Measurements from ENCODE around the gene ATP1B2.

DNA sequence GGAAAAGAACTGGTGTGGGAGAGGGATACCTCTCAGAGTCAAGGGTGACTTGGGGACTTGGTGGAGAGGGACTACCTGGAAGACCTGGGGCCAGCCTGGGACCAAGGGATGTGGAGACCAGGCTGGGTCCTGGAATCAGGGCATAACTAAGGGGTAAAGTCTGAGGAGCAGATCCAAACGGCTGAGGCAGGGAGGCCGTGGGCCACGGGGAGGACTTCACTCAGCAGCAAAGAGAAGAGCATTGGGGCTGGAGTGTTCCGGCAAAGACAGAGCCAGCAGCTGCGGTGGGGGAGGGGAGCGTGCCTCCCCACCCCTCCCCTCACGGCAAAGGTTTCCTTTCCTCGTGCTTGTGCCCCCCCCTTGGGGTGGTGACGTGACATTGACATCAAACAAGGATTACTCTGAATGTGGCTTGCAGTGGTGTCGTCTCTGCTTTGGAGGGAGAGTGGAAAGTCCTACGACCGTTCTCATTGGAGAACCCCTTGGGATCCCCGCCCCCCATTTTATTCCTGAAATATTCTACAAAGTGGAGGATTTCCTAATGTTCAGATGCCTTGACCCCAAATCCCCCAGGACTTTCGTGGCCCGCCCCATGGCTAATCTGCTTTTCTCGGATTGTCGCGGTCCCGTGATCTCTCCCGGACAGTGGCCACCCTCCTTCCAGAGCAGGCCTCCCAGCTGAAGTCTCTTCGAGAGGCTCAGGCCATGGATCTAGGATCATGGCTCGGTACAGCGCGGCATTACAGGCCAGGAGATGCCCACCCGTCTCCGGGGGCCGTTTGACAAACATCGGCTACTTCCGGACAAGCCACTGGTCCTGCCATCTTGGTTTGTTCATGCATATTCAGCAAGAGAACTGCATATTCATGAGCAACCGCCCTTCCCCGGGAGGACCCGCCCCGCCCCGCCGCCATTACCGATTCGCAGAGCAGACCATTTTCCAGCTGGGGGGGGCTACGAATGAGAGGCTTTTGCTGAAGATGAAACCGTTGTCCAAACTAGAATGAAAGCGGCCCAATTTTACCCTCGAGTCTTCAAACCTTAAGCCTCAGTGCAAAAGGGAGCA is 2.2 kb downstream of the SLC35G6 start:
- RRBS, result 2% methylated on average over 7 of the region's 41 CpGs

DNA sequence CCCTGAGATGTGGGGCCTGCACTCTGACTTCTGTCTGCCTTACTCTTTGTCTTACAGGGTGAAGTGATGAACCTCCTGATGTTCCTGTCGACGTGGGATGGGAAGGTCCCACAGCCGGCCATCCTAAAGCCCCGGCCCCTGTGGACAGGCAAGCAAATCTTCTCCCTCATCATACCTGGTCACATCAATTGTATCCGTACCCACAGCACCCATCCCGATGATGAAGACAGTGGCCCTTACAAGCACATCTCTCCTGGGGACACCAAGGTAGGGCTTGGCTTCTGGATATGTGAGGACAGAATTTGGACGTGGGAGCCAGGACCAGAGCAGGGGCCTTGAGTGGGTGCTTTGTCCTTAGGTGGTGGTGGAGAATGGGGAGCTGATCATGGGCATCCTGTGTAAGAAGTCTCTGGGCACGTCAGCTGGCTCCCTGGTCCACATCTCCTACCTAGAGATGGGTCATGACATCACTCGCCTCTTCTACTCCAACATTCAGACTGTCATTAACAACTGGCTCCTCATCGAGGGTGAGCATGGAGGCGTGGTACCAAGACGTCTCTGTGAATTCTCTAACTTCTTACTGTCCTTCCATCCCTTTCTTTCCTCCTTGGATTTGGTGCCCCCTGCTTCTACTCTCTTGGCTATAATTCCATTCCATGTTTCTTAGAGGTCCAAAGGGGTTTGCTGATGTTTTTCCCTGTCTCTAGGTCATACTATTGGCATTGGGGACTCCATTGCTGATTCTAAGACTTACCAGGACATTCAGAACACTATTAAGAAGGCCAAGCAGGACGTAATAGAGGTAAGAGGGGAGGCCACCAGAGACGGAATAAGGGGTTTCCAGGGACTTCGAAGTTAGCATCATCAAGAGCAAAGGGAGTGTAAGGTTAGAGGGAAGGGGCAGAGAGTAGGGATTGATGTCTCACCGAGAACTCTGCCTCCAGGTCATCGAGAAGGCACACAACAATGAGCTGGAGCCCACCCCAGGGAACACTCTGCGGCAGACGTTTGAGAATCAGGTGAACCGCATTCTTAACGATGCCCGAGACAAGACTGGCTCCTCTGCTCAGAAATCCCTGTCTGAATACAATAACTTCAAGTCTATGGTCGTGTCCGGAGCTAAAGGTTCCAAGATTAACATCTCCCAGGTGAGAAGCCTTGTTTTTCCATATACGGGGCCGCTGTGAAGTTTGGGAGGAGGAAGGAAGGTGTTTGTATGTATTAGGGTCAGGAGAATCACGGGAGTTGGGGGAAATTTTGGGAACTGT is 19.8 kb downstream of the SLC35G6 start:
- RRBS, result no CpG with 5 or more reads among the region's 27 CpGs

DNA sequence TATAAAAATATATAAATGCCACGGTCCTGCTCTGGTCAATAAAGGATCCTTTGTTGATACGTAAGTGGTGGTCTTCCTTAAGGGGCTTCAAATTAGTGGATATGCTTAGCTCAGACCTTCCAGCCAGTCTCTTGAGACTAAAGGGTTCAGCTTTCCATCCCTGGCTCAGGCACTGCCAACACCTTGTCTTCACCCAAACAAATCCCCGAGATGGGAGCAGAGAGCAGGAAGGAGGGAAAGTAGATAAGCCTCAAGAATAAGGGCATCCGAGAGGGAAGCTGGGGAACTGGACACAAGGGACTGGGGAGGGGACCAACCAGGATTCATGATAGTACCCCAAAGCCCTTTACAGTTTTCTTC is 739 bp upstream of the EIF4A1 start:
- RRBS, result no CpG with 5 or more reads among the region's 4 CpGs

DNA sequence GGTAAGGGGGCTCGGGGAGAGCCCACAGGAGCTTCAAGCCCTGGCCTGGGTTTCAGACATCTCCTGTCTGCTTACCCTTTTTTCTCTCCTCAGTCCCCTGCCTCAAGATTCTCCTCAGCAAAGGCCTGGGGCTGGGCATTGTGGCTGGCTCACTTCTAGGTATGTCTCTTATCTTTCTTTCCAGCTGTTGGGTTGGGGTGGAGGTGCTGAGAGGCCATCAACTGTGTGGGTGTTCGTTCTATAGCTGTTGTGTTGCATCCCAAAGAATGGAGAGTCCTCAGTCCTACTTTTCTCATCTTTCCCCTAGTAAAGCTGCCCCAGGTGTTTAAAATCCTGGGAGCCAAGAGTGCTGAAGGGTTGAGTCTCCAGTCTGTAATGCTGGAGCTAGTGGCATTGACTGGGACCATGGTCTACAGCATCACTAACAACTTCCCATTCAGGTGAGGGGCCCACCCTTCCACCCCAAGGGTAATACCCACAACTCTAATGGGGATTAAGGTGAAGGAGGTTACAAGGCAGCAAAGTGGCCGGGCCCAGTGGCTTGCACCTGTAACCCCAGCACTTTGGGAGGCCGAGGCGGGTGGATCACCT is 2.1 kb downstream of the MPDU1 start:
- RRBS, result no CpG with 5 or more reads among the region's 5 CpGs

DNA sequence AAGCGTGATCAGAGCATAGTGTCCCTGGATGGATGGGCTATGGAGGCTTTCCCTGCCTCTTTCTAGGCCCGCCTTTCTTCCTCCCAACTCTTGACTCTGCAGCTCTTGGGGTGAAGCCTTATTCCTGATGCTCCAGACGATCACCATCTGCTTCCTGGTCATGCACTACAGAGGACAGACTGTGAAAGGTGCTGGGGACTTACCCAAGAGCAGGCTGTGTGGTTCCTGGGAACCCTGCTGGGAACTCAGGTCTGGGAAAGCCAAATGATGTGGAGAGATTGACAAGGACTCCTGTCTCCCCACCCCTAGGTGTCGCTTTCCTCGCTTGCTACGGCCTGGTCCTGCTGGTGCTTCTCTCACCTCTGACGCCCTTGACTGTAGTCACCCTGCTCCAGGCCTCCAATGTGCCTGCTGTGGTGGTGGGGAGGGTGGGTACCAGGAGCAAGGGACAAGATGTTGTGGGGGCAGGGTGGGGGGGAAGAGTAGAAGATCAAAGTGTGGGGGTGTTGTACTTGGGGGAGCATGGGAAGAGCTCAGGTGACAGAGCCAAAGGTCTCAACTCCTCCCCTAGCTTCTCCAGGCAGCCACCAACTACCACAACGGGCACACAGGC is 3.0 kb downstream of the MPDU1 start:
- RRBS, result no CpG with 5 or more reads among the region's 8 CpGs

DNA sequence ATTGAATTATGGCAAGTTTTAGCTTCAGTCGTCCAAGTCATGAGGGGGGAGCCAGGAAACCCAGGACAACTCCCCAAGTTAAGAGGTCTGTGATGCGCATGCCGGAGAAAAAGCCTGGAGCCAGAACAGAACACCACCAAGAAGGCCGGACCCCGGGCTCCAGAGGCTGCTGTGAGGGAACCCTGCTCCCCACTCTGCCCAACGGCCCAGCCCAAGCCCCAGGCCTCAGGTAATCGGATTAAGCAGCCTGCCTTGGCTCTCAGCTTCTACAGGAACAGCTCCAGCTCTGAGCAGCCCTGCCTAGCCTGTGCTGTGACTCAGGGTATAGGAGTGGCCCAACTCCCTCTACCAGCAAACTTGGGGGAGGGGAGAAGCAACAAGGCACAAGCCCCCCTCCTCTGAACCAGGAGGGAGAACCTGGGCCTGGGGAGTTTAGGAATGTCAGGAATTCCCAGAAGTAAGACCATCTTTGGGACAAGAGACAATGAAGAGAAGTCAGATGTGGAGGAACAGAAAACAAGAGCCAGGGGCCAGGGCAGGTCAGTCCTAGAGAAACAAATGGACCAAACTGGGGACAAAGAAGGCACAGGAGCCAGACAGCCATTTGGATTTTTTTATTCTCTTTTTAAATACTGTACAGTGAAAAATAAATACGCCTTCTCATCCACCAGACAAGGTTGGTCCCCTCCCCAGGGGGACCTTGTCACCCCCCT is 893 bp upstream of the SOX15 start:
- RRBS, result 100% methylated on average over 1 of the region's 8 CpGs

- RRBS, result no CpG with 5 or more reads among the region's 7 CpGs
Measured at GRCh38 chr17:7591419-7591997, 1.6 kb upstream of the SOX15 start.

DNA sequence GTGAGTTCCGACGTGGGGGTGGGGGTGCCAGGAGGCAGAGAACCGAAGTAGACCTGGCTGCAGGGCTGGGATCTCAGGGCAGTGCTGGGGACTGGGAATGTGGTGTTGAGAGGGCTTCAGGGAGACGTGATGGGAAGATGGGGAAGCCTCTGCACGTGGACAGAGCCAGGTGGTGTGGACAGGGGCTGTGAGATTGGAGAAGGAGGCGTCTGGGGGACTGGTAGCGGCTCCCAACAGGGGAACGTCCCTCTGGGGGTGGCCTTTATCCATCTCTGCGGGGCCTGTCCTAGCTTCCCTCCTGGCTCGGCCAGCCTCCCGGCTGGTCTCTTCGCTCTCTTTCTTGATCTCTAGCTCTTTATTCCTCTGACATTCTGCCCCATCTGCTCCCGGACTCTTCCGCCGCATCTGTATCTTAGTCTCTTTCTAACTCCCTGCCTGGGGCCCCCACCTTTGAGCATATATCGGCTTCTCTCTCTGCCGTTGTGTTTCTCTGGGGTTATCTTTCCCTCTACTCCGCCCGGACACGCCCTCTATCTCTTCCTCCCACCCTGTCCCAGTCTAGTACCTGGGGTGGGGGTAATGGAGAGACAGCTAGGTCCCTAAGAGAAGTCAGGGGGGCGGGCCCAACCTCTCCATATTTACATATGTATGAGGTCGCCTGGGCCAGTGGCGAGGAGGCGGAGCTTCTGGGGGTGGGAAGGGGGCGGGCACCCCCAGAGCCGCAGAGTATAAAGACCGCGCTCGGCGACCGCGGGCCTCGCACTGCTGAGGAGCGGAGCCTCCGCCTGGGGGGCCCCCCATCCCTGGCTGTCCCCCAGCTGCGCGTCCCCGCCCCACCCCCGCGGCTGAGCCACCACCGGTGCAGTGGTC is at the start of gene ATP1B2:
ATP1B2 (plus strand) TSS at position 760 of the 870 bp plus-strand sequence.
- RRBS, result 57% methylated on average over 5 of the region's 41 CpGs

- RRBS, result no CpG with 5 or more reads among the region's 4 CpGs
Measured at GRCh38 chr17:7678200-7678440, 9.2 kb downstream of the TP53 start.

DNA sequence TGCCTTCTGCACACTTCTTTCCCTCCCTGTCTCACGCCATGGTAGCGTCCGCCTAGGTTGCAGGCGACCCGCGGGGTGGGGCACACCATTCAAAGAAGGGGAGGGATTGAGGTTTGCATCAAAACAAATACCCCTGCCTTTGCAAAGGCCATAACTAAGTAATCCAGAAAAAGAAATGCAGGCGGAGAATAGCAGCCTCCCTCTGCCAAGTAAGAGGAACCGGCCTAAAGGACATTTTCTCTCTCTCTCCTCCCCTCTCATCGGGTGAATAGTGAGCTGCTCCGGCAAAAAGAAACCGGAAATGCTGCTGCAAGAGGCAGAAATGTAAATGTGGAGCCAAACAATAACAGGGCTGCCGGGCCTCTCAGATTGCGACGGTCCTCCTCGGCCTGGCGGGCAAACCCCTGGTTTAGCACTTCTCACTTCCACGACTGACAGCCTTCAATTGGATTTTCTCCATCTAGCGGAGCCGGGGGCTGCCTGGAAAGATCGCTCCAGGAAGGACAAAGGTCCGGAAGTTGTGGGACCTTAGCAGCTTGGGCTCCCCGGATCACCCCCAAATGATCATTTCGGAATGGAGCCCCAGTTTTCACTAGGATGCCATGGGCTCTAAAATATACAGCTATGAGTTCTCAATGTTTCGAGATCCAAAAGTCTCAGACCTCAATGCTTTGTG is 790 bp downstream of the TP53 start:
- RRBS, result under 1% methylated on average over 9 of the region's 24 CpGs

DNA sequence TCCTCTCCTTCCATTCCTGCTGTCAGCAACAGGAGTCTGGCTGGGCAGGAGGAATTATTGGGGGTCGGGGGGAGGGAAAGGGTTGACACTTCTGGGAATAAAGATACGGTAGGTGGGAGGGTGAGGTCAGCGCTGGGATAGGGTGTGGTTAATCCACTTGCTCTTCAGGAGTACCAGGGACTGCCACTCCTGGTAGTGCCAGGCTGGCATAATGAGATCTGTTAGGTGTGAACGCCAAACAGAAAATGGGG is 1.1 kb upstream of the DNAH2 start:
- RRBS, result no CpG with 5 or more reads among the region's 4 CpGs

GRCh38 chr17:7834841-7835281 is 844 bp downstream of the KDM6B start:
- RRBS, result 2% methylated on average over 4 of the region's 33 CpGs

DNA sequence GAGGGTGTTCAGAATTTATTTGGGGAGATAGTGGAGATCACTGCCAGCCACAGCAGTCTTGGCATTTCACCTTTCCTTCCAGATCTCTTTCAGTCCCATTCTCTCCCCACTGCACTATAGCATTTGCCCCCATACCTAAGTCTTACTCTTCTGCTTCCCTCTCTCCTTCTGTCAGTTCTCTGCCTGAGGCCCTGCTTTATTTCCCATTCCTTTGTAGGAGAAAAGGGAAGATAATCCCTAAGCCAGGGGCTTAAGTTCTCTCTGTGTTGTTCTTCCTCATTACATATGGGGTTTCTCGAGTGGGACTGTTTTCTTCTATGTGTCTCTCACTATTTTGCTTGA is 6.4 kb downstream of the KDM6B start:
- RRBS, result no CpG with 5 or more reads among the region's 1 CpG

GRCh38 chr17:7842136-7842489 is 8.1 kb downstream of the KDM6B start:
- RRBS, result no CpG with 5 or more reads among the region's 25 CpGs

DNA sequence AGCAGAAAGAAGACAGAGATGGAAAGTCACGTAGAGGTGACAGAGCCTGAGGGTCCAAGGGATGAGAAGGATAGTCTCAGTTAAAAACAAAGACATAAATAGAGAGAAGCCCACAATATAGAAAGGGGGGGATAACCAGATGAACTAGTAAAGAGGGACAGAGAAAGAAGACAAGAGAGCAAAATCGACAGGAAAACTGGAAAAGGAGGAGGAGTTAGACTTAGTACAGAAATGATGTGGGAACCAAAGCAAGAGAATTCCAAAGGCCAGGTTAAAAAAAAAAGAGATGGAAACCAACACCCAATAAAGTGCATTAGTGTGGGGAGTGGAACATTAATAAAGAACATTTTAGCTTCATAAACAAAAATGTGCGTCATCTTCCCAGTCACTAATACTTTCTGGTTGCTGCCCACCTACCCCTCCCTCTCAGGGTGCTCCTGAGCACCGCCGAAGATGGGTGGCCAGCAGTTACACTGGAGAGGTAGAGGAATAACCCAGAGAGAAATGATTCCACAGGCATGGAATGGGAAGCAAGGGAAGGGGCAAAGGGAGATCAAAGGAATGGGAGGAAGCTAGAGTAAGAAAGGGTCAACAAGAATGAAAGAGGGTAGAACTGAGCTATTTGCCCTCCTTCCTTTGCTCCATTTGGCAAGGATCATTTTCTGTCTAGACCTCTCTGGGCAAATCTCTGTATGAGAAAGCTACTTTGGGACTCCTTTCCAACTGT is 6.0 kb upstream of the CHD3 start:
- RRBS, result no CpG with 5 or more reads among the region's 5 CpGs

GRCh38 chr17:7911668-7912297 is 4.3 kb downstream of the RNF227 start:
- RRBS, result no CpG with 5 or more reads among the region's 6 CpGs

GRCh38 chr17:7936653-7937032 is 4.6 kb downstream of the CNTROB start:
- RRBS, result no CpG with 5 or more reads among the region's 5 CpGs

GRCh38 chr17:8018148-8018900 is 15.9 kb downstream of the GUCY2D start:
- RRBS, result no CpG with 5 or more reads among the region's 7 CpGs

DNA sequence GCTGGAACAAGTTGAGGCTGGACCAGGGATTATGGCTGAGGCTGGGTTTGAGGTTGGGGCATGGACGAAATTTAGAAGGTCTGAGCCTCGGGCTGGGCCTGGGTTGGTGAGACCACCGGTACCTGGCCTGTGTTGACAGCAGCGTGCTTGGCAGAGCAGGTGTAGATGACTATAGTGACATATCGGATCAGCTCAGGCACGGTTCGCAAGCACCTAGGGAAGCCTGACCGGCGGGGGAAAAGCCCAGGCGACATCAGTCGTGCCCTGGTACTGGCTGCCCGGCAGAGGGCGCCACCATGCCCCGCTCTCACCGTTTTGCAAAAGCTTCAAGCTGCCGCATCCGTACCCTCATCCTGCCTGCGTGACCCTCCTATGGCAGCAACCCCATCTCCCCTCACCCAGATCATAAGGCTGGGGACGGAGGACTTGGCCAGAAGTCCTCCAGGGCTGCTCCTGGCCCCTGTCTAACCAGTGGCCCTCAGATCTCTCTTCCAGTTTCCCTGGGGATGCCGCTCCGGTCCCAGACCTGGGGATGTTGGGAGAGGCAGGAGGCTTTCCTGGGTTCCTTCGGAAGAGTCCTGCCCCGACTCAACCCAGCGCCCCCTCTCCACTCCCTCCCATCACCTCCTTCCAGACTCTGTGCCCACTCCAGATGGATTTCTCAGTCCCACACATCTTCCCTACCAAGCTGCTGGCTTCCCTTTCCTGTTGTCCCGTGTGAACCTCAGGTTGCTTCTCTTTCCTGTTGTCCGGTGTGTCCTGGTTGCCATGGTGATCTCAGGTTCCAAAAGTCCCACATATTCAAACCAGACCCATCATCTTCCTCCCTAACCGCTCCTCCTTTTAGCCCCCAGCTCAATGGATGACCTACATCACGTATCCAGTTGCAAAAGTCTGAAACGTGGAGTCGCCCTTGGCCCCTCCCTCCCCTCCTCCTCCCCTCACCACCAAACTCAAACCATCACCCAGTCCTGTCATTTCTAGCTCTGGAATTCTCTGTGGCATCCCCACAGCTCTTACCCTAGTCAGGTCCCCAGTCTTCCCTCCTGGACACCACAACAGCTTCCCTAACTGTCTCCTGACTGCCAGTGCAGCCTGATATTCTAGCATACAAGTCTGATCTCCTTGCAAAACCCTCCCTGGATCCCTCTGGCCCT is 13.6 kb downstream of the ALOX12B start:
- RRBS, result 3% methylated on average over 9 of the region's 30 CpGs

GRCh38 chr17:8103209-8103979 is 14.9 kb downstream of the ALOXE3 start:
- RRBS, result no CpG with 5 or more reads among the region's 8 CpGs

Data from Ishikawa (cell line).